ENCODE results near the gene ATP8A2.

DNA sequence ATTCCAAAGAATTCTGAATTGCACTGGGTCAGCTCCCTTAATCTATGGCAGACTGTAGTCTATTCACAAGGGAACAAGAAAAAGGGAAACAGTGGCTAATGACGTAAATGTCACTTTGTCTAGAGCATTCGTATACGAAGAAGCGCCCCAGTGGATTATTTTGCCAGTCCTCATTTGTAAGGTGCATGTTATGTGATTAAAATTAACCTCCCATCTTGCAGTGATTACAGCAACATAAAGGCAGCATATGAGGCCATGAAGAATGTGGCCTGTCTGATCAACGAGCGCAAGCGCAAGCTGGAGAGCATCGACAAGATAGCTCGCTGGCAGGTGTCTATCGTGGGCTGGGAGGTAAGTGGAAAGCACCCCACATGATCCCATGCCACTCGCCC lies 14.9 kb upstream of the C1QTNF9 start:
- PRO-cap: no peak

- PRO-cap: no peak
Measured at GRCh38 chr13:24328202-24328604, 18.8 kb downstream of the C1QTNF9 start.

DNA sequence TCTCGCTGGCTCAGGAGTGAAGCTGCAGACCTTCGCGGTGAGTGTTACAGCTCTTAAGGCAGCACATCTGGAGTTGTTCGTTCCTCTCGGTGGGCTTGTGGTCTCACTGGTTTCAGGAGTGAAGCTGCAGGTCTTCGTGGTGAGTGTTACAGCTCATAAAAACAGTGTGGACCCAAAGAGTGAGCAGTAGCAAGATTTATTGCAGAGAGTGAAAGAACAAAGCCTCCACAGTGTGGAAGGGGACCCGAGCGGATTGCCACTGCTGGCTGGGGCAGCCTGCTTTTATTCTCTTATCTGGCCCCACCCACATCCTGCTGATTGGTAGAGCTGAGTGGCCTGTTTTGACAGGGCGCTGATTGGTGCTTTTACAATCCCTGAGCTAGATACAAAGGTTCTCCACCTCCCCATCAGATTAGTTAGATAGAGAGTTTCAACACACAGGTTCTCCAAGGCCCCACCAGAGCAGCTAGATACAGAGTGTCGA lies 47.3 kb upstream of the PARP4 start:
- PRO-cap: no peak

DNA sequence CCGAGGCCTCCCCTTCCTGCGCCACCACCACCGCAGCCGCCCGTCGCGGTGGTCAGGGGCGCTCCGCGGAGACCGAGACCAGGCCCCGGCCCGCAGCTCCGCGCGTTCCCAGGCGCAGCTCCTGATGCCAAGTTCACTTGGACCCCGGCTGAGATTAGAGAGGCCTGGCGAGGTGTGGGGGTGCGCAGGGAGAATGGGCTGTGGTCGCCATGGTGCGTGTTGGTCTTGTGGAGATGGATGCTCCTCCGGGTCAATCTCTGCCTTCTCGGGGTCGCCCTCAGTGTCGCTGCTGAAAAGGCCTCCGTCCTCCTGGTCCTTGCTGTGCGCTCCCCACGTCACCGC lies 17.9 kb upstream of the RNF17 start:
- PRO-cap: no peak

DNA sequence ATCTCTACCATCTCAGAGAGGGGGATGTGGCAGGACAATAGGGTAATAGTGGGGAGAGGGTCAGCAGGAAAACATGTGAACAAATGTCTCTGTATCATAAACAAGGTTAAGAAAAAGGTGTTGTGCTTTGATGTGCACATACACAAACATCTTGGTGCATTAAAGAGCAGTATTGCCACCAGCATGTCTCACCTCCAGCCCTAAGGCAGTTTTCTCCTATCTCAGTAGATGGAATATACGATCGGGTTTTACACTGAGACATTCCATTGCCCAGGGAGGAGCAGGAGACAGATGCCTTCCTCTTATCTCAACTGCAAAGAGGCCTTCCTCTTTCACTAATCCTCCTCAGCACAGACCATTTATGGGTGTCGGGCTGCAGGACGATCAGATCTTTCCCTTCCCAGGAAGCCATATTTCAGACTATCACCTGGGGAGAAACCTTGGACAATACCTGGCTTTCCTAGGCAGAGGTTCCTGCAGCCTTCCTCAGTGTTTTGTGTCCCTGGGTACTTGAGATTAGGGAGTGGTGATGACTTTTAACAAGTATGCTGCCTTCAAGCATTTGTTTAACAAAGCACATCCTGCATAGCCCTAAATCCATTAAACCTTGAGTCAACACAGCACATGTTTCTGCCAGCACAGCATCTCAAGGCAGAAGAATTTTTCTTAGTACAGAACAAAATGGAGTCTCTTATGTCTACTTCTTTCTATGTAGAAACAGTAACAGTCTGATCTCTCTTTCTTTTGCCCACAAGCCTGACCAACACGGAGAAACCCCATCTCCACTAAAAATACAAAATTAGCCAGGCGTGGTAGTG lies 34.3 kb upstream of the CENPJ start:
- PRO-cap: no peak

DNA sequence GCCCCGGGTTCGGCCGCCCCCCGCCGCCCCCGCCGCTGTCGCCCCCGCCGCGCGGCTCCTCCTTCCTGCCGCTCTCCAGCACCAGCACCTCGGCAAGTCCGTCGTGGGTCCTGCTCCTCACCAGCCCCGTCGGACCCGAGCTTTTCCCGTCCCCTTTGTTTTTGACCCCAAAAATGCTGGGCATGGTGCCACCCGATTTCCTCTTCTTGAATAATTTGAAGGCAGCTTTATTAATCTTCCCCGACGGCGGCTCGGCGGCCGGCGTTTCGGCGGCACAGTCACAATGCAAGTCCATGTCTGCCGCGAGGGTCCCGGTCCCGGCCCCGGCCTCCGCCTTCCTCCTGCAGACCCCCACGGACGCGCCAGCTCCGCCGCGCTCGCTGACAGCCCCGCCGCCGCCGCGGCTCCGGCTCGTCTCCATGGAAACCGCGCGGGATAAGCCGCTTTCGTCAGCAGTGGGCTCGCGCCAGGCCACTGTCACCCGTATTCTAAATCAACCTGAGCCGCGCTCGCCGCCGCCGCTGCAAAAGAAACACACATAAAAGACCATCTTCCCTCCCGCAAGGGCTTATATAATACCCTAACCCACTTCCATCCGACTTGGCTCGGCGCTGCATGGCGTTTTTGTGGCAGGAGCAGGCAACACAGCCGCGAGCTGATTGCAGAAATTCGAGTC lies 751 bp downstream of the AMER2 start:
- PRO-cap: no peak

GRCh38 chr13:25312461-25313095 lies 11.2 kb downstream of the NUP58 start:
- PRO-cap: no peak

DNA sequence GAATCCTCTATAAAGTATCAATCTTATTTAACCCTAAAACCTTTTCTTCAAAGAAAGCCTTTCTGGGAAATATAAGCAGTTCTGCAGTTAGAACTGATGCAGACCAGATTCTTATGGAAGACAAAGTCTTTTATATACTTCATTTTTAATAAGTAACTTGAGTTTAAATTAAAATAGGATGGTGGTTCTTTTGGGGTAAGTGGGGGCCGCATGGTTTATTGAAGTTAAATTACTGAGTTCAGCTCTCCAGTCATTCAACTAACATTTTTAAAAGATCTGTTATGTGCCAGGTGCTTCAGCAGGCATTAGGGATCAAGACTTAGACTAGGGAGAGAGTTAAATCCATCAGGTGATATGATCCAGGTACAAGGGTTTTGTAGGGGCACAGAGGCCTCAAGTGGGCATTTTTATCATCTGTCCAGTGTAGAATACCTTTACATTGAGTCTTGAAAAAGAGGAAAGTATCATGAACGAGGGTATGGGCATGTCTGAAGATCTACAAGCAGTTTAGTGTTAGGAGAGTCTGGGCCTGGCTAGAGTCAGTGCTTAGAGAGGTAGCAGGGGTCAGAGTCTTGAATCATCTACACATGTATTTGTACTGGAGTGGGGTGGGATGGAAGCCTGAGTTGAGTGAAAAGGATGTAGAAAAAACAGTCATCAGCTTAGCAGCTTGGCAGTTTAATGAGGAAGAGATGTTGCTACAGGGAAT lies 22.3 kb downstream of the NUP58 start:
- PRO-cap: no peak

- PRO-cap: no peak
Measured at GRCh38 chr13:25371459-25372336, at the start of gene ATP8A2. Gene ATP8A2, plus strand, starts transcription at chr13:25371974.

DNA sequence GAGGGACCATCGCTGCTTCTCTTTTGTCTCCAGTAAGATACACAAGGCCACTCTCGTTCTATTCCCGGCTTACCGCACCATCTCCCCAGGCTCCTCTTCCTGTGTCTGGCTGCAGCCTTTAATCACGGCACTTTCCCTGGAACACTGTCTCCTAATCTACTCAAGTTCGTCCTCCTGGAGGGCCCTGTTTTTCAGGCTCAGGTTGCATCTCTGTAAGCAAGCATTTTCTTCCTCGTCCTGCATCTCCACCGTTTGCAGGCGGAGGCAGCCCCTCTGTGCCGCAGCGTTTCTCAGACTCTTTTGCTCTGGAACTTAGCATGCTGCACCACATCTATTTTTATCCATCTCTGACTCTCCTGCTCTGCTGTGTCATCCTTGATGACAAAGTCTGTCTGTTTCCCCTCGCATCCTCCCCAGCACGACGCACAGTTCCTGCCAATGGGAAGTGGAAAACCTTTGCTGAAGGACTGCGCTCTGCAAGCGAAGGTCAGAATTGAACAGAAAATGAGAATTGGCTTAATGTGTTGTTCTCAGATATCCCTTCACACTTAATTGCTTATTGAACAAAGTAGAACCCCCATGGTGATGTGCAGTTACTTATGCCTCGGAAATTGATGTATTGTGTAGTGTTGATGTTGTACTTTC lies 117.5 kb downstream of the ATP8A2 start:
- PRO-cap: no peak

DNA sequence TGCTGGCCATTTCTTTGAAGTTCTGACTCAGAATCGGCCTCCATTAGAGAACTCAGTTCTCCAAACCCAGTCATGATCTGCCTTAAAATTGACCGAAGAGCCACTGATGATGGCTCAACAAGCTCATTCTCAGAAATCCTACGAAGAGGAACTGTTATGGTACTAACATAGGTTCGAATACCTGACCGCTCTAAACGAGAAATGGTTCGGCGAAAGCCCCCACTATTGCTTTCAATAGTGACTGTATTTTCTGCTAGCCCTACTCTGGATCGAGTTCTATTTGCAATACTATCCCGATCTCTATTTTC lies 7.8 kb downstream of the RNF6 start:
- PRO-cap: no peak

GRCh38 chr13:26255244-26255669 lies 1.3 kb downstream of the CDK8 start:
- PRO-cap: no peak

- PRO-cap: no peak
Measured at GRCh38 chr13:26264841-26266393, 11.5 kb downstream of the CDK8 start.

- PRO-cap: no peak
Measured at GRCh38 chr13:26508860-26509523, 48.5 kb upstream of the WASF3 start.

GRCh38 chr13:26600482-26601011 lies 43.1 kb downstream of the WASF3 start:
- PRO-cap: no peak

GRCh38 chr13:26961647-26962893 lies 201.5 kb upstream of the GPR12 start:
- PRO-cap: no peak

DNA sequence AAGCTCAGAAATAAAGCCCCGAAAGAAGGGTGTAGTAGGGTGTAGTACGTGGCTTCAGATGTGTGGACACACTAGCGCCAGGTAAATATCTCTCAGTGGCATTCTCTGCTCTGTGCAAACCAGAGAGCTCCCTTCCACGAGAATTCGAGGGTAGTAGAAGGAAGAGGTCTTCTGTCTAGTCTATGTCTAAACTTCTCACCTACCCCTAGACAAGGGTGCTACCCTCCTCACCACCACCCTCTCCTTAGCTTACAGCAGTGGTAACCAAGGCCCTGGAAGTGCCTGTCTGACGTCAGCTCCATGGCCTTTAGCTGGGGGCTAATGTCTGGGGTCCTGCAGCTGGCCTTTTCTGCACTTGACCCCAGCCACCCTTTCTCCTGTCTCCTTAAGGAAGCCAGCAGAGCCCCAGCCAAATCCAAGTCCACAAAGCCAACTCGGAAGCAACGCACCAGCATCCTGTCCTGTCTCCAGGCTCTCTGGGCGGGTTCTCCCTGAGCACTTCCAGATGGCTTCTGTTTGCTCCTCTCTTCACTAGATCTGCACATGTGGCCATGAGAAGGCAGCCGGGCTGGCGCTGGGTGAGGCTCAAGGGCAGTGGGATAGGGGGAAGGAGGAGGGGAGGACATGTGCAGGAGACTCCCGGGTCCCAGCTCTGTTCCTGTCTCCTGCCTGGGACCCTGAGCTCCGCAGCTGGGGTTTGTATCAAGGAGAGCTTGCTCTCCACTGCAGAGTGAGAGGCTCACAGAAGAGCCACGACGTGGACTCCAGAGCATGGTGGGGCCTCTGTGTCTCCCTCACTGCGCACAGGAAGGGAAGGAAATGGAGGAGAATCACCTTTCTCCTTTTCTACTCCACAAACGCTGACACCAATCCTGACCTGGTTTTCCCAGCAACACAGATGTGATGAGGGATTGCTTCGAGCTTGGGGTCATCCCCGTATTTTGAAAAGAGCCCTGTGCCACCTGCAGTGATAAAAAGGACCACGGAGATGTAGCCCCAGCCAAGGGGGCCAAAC lies 204.3 kb downstream of the USP12 start:
- PRO-cap: no peak

DNA sequence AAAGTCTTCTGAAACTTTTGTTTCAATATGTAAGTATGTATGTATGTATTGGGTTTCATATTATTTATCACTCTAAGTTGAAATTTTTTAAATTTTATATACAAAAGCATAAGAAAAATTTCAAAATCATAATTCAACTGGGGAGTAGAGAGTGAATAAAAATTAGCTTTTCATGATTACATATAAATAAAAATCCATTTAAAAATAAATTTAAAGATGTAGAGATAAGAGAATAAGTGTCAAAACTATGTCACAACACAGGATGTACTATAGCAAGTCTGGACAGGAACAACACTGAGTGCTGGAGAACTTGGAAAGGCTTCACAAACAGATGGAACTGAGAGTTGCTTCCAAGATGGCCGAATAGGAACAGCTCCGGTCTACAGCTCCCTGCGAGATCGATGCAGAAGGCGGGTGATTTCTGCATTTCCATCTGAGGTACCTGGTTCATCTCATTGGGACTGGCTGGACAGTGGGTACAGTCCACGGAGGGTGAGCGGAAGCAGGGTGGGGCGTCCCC lies 46.4 kb downstream of the USP12 start:
- PRO-cap: no peak

DNA sequence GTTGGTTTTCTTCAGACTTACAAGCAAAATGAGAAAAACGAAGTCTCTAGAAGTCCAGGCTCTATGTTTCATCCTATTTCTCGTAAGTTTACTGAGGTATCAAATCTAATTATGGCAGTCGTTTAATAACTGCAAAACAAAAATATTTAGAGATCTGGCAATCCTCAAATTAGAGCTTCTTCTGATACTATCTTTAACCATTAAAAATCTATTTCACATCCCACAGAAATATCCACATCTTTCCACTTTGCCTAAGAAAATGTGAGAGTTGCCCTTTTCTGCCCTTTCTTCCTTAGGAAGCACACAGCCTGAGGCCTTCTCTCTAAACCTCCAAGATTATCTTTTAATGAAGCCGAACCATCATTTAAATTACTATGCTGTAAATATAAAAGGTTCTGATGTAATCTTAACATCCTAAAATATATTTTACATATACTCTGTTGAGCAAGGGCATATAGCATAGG lies 17.7 kb downstream of the USP12 start:
- PRO-cap: no peak

GRCh38 chr13:27170269-27171156 lies 1.1 kb downstream of the USP12 start:
- PRO-cap: unidirectional peak, plus-strand start at chr13:27170553; unidirectional peak, plus-strand start at chr13:27170830

All from trachea (tissue), 1 donor.